Helper T cell (primary cell): ENCODE measurements around the genes SERINC2 and HCRTR1.

GRCh38 chr1:29258697-29259248, 22.5 kb downstream of the PTPRU start:
- PRO-cap, 2 experiments: no peak in any of the 2 experiments

DNA sequence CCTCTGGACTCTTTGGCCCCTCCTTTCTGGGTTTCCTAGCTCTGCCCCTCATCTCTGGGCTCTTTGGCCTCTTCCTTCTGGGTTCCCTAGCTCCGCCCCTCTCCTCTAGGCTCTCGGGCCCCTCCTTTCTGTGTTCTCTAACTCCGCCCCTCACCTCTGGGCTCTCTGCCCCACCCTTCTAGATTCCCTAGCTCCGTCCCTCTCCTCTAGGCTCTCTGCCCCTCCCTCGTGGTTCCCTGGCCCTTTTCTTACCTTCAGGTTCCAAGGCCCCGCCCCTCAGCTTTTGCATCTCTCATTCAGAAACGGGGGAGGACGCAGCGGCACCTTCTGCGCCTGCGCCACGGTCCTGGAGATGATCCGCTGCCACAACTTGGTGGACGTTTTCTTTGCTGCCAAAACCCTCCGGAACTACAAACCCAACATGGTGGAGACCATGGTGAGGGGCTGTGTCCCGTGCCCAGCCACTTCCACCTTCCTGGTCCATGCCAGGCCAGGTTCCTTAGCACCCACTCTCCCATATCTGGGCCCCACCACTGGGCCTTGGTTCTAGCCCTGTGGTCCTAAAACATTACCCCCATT, 88.7 kb downstream of the PTPRU start:
- PRO-cap, 2 experiments: no peak in any of the 2 experiments

DNA sequence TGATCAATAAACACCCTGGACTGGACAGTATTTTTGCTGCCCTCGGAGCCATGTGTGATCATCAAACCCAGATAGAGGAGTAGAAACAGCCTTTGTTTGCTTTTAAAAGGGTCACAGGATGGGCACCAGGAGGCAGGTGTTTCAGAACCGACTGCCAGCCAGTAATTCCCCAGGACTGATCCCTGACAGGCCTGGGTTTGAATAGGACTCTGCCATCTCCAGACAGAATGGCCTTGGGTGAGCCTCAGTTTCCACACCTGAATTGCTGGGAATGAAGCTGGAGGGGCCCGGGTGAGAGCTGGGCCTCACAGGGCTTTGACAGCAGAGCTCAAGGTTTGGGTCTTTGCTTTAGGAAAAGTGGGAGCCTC, 532.6 kb downstream of the MATN1 start:
- PRO-cap, 2 experiments: no peak in any of the 2 experiments

GRCh38 chr1:30527322-30528248, 195.8 kb downstream of the MATN1 start:
- PRO-cap, 2 experiments: no peak in any of the 2 experiments

DNA sequence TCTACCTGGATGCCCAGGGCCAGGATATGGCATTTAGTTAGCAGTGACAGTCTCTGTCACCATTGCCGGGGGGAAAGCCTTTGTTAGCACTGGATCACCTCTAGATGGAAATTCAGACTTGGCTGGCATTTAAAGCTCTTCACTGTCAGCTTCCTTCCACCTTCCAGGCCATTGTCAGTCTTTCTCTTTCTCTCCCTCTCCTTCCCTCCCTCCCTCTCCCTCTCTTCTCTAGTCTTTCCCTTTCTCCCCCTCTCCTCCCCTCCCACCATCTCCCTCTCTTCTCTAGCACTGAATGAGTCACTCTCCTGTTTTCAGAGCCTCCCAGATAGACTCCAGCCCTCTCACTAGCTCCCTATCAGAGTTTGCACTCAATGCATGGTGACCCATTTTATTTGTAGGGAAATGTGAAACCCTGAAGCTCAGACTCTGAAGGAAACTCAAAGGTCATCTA, 4.3 kb upstream of the MATN1 start:
- PRO-cap, 2 experiments: no peak in any of the 2 experiments

DNA sequence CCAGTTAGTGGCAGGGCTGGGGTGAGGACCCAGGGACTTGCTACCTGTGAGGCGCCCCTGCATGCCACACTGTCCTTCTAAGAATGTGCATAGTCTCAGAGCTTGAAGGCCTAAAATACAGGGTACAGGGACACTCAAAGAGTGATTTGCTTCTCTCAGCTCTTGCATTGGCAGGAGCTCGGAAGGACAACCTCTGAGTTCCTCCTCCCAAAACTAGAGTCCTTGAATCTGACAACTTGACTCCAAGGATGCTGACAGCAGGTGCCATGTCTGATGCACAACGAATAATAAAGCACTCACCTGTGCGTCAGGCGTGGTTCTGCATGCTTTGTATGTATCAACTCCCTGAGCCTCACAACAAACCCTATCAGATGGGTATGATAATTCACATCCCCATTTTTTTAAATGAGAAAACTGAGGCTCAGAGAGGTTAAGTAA, 1.5 kb downstream of the LAPTM5 start:
- PRO-cap, 2 experiments: peak in 1 of 2 experiments; most common minus-strand start position 230 of the sequence (in 1)

GRCh38 chr1:30761215-30762155, 3.9 kb upstream of the LAPTM5 start:
- PRO-cap, 2 experiments: no peak in any of the 2 experiments

DNA sequence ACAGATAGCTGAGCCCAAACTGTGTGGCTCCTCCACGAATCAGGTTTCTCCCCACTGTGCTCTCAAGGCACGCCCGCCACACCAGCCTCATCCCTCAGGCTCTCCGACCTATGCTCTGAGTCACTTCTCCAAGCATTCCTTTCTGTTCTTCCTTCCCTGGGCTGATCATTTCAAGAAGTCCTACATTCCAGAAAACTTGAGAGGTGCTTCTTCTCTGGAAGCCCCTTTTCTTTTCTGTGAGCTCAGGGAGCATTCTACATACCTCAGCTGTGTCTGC, 25.4 kb upstream of the SDC3 start:
- PRO-cap, 2 experiments: no peak in any of the 2 experiments

- PRO-cap, 2 experiments: no peak in any of the 2 experiments
Observed at GRCh38 chr1:31170558-31171403, 68.9 kb downstream of the NKAIN1 start.

GRCh38 chr1:31384486-31384881, 11.6 kb upstream of the FABP3 start:
- PRO-cap, 2 experiments: no peak in any of the 2 experiments

DNA sequence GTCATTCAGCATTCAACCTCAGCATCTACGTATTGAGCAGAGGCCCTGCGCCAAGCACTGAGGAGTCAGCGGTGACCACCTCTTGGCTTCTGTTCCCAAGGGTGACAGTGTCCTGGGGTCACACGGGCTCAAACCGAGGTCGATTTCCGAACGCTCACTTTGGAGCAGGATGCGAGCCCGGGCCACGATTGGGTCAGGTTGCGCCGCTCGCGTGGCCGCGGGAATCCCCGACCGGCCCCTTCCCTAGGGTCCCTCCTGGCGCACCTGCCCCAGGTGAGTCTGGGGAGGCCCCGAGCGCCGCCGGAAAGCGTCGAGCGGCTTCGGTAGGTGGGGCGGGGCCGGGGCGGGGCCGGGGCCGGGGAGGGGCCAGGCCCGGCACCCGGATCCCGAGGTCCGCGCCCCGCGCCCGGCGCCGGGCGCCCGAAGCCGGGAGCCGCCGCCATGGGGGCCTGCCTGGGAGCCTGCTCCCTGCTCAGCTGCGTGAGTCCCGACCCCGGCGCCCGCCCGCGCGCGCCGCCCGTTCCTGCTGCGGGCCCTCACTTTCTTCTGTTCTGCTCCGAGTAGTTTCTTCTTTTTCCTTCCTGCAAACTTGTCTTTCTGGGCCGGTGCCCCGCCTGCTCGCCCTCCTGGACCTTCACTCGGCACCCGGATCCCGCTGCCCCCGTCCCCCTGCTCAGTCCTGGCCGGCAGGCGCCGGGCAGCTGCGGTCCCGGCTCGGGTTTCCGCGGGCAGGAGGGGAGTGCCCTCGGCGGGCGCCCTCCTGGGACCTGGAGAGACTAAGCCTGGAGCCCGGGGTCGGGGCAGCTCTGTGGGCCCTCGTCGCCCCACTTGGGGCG, at the start of gene SERINC2:
SERINC2 (plus strand) TSS at position 389 of the 836 bp plus-strand sequence.
- PRO-cap, 2 experiments: no peak in any of the 2 experiments

DNA sequence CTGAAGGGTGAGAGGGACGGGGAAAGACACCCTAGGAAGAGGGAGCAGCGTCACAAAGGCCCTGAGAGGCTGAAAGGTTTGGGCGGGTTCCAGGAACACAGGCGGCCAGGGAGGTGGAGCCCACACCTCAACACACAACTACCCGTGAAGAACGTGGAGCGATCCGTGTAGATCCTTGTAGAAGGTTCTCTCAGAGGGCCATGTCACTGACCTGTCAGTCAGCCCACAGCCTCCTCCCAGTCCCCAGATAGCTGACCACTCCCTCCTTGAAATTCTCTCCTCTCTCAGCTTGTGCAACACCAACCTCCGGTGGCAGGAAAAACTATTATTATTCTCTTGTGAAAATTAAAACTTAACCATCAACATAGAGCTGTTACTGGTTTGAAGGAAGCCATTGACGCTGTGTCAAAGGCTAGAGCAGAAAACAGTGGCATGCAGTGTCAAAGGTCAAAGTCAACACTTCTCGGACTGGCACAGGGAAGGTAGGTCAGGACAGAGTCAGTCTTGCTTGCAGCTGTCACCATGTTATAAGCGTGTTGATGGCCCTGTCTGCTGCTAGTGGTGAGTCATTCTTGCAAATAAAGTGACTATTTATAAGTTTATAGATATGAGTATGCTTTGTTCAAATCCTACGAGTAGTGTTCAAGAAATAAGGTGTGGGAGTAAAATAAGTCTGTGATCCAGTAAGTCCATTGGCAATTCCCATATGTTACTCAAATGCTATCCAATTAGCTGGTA, 26.7 kb upstream of the TINAGL1 start:
- PRO-cap, 2 experiments: no peak in any of the 2 experiments

DNA sequence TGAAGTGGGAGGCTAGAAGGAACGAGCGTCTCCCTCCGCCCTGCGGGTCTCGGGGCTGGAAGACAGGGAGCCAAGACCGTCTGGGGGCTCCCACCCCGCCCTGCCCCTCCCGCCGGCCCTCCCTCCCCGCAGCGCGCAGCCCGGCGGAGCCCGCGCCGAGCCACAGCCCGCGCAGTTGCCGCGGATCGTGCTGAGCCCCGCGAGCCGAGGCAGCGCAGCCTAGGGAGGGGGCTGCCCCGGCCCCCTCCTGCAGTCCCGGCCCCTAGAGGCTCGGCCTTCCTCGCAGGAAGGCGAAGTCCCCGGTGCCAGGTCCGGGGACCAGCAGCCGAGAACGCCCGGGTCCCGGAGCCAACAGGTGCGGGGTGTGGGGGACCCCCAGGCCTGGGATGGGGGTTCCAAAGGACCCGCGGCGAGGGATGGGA, at the start of gene HCRTR1:
HCRTR1 (plus strand) TSS at position 163 of the 422 bp plus-strand sequence.
- PRO-cap, 2 experiments: no peak in any of the 2 experiments

DNA sequence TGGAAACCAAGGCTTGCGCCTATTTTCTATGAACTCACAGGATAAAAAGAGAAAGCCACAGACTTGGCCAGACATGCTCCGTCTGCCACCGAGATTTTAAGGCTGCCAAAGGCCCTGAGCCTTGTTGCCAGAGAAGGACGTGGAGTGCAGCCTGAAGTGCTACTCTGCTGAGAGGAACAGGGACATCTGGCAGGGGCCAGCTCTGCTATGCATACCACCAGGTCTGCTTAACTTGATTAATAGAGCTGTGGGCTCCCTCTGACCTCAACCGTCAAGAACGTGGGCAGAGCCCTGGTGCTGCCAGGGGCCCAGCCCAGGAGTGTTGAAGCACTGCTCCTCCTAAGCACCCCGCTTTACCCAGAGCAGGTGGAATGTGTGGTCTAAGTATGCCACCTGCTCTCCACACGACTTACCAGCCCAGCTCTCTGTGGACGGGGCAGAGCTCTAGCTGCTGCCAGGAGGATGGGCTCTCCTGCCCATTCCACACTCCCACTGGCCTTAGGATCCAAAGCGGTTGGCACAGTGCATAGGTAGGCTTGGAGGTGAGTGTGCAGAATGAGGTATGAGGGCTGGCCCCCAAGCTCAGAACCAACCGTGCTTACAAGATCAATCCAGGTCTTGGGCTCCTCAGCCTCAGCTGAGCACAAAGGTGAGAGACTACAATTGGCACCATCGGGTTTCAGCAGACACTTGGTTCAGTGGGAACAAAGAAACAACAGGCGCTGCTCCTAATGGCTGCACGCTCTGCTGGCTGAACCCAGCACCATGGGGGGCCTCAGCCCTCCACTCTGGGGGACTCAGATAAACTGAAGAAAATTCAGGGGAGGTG, 10.7 kb downstream of the HCRTR1 start:
- PRO-cap, 2 experiments: no peak in any of the 2 experiments

DNA sequence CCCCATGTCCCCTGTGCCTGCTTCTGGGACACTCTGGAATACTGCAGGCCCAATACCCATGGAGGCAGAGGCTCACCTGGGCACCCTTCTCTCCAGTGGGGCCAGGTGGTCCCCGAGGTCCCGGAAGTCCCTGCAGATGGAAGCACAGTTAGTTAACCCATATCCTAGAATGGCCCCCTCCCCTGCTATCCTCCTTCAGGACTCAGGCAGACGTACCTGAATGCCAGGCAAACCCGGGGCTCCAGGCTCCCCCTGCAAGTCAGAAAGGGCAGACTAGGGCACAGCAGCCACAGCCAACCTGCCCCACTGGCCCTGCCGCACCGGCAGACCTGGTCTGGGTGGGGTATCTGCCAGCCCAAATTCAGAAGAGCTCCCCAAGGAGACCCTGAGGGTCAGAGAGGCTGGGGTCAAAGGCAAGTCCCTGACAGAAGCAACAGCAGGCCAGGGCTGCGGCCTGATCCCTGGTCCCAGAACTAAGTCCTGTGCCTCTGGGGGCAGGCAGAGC, 20.6 kb downstream of the COL16A1 start:
- PRO-cap, 2 experiments: no peak in any of the 2 experiments

DNA sequence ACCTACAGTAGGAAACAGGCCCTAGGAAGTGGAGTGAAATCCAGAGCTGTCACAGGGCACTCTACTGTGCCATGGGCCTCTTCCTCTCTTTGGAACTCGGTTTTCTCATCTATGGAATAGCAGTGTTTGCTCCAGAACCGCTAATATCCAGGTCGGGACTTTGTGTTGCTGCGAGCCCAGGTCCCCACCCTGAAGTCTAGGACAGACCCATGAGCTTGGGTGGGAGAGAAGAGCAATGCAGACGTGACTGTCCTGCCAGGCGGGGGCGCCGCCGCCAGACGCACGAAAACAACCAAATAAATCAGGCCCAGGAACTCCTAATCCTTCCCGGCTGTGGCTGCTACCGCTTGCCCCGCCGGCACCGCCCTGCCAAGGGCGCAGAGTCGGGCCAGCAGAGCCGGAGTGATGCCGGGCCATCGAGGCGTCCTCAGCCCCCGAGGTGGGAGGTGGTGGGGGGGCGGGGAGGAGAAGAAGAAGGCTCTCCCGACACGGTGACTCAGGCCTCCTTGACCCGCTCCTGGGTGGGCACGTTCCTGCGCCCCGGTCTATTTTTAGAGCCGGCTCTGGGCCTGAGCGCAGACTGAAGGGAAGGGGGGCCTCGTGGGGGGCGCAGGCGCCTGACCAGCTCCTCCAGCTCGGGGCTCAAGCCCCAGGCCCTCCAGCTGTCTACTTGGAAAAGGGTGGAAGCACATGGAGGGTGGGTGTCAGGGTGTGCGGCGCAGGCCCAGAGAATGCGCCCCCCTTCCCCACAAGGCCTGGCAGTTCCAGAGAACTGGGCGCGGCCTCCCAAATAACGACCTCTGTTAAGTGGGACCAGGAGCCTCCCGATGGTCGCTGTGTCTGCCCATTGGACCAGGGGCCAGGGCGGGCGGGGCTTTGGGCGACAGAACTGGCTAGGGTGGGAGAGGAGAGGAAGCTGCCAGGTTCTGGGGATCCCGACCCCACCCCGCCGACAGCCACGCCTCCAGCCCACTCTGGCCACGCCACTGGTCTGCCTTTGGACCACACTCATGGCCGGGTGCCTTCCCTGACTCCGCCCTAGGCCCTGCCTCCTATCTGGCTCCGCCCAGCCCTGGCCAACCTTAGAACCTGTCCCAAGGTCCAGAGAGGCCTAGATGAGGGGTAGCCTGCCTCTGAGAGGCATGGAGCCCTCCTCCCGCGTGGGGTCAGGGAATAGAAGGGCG, 10.8 kb upstream of the COL16A1 start:
- PRO-cap, 2 experiments: no peak in any of the 2 experiments

GRCh38 chr1:31744298-31744979, 19.7 kb downstream of the ADGRB2 start:
- PRO-cap, 2 experiments: no peak in any of the 2 experiments

DNA sequence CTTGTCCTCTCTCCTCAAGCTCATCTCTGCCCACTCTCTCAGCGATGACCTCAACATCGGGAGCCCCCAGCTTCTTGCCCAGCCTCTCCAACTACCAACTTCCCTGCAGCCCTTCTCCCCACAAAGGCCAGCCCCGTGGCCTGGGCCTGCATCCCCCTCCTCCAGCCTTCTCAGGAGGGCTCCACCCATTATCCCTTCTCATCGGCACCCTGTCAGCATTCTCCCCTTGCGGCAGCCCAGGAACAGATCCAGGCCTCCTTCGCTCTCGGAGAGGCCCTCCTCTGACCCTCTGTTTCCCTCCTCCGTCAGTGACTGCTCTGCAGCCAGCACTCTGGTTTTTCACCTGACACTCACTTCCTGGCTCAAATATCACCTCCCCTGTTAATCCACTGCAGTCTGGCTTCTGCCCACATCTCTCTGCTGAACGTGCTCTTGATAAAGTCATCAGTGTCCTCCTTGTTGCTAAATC, 17.5 kb downstream of the ADGRB2 start:
- PRO-cap, 2 experiments: no peak in any of the 2 experiments

DNA sequence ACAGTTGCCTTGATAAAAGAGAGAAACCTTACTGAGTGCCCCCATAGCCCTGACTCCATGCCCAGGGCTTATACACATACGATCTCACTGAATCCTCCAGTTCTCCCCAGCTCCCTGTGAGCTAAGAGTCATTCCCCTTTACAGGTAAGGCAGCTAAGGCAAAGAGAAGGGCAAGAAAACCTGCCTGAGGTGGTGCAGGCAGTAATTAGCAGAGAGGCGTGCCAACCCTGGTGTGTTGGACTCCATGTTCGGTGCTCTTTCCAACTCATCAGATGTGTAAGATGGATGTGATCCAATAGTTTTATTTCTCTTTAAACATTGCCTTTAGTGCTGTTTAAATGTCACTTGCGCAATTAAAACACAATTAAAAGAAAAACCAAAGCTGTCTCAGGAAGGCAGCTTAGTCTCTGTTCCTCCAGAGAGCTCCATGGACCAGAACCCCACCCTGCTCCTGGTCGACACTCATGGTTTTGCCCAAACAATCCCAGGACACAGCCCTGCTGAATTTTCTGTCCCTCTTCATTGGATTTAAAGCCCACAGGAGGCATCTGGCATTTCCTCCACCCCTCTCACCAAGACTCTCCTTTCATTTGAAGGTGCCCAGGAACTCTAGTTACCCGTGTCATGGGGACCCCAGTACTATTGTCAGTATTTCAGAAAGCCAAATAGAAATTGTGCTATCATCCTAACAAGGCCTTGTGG, 22.0 kb upstream of the SPOCD1 start:
- PRO-cap, 2 experiments: no peak in any of the 2 experiments

- PRO-cap, 2 experiments: no peak in any of the 2 experiments
Observed at GRCh38 chr1:31903786-31903998, 34.5 kb downstream of the PTP4A2 start.